A172 (cell line): ENCODE results near the genes OR4M2B, OR4N4, GOLGA6L26, GOLGA8S, UBE3A, GOLGA8F and GOLGA8G.

DNA sequence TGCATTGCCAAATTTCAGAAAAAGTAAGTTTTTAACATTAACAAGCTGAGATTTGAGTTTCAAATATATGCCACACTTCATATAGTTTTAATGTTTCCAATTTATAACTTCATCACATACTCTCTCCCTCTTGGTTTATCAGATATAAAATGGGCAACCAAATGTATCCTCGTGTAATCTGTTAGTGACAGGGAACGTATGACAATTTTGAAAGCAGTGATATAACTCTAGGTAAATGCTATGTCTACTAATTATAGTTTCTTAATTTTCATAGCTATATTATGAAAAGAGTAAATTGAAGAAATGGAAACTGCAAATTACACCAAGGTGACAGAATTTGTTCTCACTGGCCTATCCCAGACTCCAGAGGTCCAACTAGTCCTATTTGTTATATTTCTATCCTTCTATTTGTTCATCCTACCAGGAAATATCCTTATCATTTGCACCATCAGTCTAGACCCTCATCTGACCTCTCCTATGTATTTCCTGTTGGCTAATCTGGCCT is at the start of gene OR4M2B:
Gene OR4M2B (plus strand): TSS at position 206 of the 505 bp plus-strand sequence.
- RAMPAGE, long total RNA = no peak

- RAMPAGE, long total RNA = no peak
These were observed at the start of gene OR4N4 for GRCh38 chr15:22094165-22094720. Gene OR4N4, plus strand, starts transcription at chr15:22094522.

- RAMPAGE, long total RNA = no peak
These were observed 909 bp downstream of the NIPA2 start for GRCh38 chr15:22839384-22839766.

- RAMPAGE, long total RNA = no peak
These were observed 1.4 kb downstream of the NIPA2 start for GRCh38 chr15:22839767-22840405.

GRCh38 chr15:23039829-23040207 is 449 bp upstream of the TUBGCP5 start:
- RAMPAGE, long total RNA = no peak

DNA sequence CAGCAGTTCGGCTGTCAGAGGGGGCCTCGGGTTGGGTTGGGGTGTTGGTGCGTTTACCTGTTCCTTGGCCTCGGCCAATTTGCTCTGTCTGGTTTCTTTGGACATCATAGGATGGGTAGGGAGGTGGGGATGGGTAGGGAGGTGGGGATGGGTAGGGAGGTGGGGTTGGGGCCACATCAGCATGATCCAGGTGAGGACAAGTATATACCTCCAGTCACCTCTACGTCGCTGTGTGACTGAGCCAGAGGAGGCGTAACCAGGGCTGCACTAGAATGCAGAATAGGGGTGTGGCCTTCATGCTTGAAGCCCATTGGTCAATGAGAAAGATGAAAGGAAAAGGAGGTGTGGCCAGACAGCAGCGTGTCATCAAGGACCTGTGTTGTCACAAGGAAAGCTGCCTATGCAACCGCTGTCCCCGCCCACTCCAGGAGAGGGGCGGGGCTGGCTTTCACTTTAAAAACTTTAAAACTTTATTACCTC is at the start of gene GOLGA6L26:
Gene GOLGA6L26 (minus strand): TSS at position 238 of the 480 bp plus-strand sequence.
- RAMPAGE, long total RNA = no peak

GRCh38 chr15:23354575-23354941 is at the start of gene GOLGA8S:
Gene GOLGA8S, plus strand, starts transcription at chr15:23354748.
- RAMPAGE, long total RNA = no peak

DNA sequence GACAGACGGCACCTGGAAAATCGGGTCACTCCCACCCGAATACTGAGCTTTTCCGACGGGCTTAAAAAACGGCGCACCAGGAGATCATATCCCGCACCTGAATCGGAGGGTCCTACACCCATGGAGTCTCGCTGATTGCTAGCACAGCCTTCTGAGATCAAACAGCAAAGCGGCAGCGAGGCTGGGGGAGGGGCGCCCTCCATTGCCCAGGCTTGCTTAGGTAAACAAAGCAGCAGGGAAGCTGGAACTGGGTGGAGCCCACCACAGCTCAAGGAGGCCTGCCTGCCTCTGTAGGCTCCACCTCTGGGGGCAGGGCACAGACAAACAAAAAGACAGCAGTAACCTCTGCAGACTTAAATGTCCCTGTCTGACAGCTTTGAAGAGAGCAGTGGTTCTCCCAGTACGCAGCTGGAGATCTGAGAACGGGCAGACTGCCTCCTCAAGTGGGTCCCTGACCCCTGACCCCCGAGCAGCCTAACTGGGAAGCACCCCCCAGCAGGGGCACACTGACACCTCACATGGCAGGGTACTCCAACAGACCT is 27.3 kb upstream of the NDN start:
- RAMPAGE, long total RNA = no peak

- RAMPAGE, long total RNA = no peak
These were observed 414.4 kb upstream of the NDN start for GRCh38 chr15:24101460-24102026.

DNA sequence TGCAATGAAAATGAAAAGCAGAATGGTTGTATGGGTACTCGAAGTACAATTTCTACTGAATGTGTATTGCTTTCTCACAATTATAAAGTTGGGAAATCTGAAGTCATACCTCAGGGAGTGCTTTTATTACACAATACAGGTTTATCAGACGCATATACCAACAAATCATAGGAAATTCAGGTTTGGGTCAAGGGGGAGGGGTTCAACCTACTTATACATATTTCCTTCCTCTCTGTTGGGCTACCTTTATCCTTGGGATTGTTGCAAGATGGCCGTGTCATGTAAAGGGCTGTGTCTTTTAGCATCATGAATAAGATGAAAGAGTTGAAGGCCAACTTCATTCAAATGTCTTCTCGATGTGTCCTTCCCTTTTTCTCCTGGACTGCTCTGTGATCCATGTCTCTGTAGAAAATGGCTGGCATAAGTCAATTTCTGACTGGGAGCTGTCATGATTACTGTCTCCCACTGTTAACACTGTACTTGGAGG is 129.0 kb upstream of the SNRPN start:
- RAMPAGE, long total RNA = no peak

DNA sequence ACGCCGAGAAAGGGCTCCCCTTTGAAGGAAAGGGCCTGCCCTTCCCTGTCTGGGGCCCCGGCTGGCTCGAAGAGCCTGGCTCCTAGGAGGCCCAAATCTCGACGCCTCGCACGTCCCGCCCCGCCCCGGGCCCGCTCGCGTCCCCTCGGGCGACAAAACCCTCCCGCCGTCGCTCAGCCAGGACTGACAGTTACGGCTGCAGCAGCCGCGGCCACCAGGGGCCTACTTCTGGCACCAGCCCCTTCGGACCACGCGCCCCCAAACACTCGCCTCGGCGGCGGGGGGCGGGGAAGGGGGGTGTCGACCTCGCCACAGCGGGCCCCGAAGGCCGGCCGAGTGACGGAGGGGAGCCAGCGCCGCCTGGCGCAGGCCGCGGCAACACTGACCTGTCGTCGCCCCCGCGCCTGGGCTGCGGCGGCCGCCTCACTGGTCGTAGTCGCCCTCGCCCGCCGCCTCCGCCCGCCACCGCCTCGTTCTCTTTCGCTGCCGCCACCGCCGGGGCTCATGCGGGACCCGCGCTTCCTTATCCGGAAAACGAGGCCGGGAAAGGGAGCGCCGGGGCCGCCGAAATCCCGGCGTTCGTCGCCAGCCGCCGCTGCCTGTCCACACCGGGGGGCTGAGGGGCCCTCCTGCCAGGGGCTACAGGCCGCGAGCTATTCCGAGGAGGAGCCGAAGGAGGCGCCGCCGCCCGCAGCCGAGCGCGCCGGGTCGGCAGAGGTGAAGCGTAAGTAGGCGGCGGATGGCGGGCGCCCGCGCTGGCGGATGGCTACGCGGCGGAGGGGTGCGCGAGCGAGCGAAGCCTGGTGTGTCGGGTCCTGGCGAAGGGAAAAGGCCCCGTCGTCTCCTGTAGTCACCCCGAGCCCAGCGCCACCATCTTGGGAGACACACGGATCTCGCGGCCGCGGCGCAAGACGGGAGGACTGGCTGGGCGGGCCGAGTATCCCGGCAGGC is at the start of gene UBE3A:
Gene UBE3A (minus strand): TSS at position 922 of the 951 bp plus-strand sequence.
- RAMPAGE, long total RNA = no peak

- RAMPAGE, long total RNA = no peak
These were observed 42.6 kb upstream of the UBE3A start for GRCh38 chr15:25481131-25482065.

- RAMPAGE, long total RNA = no peak
These were observed 99.7 kb downstream of the ATP10A start for GRCh38 chr15:25763377-25763834.

GRCh38 chr15:25933599-25934161 is 70.6 kb upstream of the ATP10A start:
- RAMPAGE, long total RNA = no peak

DNA sequence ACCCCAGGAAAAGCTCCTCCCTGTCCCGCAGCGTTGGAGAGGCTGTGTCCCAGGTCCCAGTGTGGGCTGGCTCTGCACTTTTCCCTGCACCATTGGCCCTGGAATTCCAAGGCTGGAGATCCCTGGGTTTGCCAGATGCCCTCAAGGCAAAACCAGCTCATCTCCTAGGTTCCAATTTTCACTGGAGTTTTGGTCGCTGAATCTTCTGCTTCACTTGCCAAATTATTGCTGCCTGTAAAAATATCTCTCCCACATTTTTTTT is 150.8 kb upstream of the ATP10A start:
- RAMPAGE, long total RNA = no peak

- RAMPAGE, long total RNA = no peak
These were observed 100.0 kb downstream of the GABRG3 start for GRCh38 chr15:27070970-27071492.

DNA sequence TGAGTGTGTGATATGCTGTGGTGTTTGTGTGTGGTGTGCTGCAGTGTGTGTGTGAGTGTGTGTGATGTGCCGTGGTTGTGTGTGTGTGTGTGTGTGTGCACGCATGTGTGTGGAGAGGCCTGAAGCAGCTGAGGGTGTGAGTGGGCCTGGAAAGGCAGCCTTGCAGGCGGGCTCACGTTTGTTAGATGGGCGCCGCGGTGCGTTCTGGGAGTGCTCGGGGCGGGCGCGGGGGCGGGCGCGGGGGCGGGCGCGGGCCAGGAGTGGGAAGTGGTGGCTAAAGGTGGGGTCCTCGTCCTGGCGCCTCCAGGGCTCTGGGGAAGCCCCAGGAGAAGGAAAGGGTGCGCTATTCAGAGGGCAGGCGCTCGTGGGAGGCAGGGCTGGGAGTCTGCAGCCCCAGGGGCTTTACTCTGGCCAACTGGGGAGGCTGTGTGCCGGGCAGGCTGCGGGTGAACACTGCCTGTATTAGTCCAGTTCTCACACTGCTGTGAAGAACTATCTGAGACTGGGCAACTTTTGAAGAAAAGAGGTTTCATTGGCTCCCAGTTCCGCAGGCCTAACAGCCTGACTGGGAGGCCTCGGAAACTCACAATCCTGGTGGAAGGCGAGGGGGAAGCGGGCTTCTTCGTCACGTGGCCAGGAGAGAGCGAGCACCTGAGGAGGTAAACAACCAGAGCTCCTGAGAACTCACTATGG is 117.2 kb downstream of the GABRG3 start:
- RAMPAGE, long total RNA = no peak

DNA sequence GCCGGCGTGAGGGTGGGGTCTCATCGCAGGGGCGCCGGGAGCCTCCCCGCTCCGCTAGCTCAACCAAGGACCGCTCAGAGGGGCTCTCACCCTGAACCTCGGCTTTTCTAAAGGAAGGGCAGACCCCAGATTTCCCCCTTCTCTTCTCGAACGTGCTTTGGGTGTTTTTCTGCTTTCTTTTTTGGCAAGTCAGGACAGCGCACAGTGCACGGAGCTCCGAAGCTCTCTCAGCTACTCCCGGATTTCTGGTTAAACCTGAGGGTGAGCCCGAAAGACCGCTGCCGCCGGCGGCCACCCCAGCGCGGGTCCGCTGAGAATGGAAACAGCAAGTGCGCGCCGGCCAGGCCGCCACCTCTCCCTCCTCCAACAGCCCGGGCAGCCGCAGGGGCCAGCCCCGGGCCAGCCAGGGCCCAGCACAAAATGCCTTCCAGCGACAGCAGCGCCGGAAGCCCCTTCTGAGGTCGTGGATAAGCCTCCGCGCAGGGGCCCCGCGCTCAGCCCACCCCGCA is 8.1 kb upstream of the OCA2 start:
- RAMPAGE, long total RNA = no peak

GRCh38 chr15:28378394-28378893 is at the start of gene GOLGA8F:
Gene GOLGA8F, plus strand, starts transcription at chr15:28378664.
- RAMPAGE, long total RNA = no peak

DNA sequence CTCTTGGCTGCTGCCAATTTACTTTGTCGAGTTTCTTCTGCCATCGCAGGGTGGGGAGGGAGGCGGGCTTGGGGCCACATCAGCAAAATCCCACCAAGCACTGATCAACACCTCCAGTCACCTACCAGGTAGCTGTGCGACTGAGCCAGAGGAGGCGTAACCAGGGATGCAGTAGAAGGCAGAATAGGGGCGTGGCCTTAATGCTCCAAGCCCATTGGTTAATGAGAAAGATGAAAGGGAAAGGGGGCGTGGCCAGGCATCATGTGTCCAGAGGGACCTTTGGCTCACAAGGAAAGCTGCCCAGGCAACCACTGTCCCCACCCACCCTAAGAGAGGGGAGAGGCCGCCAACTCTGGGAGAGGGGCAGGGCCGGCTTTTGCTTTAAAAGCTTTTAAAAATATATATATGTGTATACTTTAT is at the start of gene GOLGA8G:
Gene GOLGA8G (minus strand): TSS at position 142 of the 420 bp plus-strand sequence.
- RAMPAGE, long total RNA = no peak